ENCODE measurements around the gene GPALPP1.

DNA sequence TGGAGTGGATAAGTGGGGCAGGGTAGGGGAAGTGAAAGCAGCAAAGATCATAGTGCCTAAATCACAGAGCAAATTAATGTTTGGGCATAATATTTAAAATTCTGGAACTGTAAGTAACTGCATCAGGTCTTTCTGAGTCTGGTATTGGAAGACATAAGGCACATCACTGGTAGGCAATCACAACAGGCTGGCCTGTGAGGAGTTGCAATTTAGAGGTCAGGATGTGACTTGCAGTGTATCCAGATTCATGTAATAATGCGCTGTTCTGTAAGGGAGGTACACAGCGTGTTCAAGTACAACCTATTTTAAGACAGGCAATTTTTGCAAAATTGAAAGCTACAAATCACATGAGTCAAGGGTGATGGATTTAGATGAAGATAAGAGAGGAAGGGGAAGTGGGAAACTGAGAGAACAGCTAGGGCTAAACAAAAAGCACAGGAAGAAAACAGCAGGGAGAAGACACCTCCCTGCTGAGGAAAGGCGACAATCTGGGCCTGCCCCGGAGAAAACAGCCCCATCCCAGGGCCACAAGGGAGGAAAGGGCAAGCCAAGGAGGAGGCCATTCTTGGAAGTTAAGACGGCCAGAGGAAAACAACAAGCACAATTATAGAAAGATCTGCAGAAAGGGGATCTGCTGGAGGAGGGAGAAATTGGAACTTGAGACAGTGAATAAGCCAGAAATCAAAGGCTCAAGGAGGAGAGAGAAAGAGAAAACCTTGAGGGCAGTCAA lies 138.2 kb downstream of the LACC1 start:
- PRO-cap, 2 experiments, result no peak in any of the 2 experiments

- PRO-cap, 2 experiments, result no peak in any of the 2 experiments
These were observed 57.3 kb downstream of the SMIM2 start for GRCh38 chr13:44103609-44104330.

GRCh38 chr13:44108206-44109125 lies 52.6 kb downstream of the SMIM2 start:
- PRO-cap, 2 experiments, result peak in 1 of 2 experiments; most common plus-strand start chr13:44108595 (in 1); most common minus-strand start chr13:44108454 (in 1)

GRCh38 chr13:44117348-44117569 lies 43.8 kb downstream of the SMIM2 start:
- PRO-cap, 2 experiments, result no peak in any of the 2 experiments

- PRO-cap, 2 experiments, result no peak in any of the 2 experiments
These were observed 2.9 kb downstream of the SMIM2 start for GRCh38 chr13:44157973-44158837.

DNA sequence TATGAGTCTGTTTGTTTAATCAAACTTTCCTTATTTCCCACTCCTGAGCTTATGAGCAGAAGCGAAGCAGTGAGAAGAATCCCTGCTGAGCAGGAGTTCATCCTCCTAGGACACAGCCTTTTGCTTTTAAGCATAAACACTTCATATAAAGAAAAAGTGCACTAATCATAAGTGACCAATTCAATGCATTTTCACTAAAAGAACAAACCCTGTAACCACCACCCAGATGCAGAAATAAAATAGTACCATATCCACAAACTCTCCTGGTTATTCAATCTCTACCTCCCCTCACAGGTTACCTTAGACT lies 60.9 kb upstream of the SMIM2 start:
- PRO-cap, 2 experiments, result no peak in any of the 2 experiments

DNA sequence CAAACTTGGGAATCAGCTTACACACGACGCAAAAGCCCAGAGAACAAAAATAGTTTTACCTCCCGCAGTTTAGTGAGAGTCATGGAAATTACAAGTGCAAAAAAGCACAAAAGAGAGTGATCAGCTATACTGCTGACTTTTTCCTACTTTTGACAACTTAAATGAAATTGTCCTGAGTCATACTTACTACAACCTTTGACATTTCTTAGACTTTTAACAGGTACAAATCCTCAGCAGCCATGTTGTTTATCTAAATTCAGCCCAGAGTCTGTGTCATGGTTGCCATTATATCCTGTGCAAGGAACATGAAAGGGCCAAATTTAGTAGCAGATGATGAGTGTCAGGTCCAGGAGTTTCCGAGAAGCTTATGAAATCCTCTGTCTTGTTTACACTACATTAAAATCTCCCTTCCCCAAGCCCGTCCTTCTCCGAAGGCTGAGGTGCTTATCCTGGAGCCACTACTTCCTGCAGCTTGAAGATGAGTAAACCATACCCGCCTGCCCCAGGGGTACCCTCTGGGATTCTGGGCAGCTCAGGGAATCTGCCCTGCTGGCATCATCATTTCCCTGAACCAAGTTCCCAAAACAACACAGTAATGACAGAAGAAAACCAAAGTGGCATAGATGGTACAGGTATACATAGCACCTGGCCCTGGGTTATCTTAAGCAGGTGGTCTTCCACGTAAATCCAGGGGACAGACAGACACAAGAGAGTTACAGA lies 102.6 kb upstream of the SERP2 start:
- PRO-cap, 2 experiments, result no peak in any of the 2 experiments

- PRO-cap, 2 experiments, result no peak in any of the 2 experiments
These were observed 41.2 kb upstream of the SERP2 start for GRCh38 chr13:44332328-44332958.

DNA sequence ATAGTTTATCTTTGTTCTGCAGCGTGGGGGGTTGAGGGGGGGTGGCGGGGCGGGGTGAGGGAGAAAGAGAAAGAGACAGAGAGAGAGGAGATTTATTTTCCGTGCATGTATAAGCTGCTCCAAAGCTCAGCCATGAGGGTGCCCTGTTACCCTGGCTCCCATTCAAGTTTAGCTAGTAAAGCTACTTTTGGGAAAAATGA lies 5.4 kb upstream of the SERP2 start:
- PRO-cap, 2 experiments, result peak in 1 of 2 experiments; most common plus-strand start position 95 of the sequence (in 1)

DNA sequence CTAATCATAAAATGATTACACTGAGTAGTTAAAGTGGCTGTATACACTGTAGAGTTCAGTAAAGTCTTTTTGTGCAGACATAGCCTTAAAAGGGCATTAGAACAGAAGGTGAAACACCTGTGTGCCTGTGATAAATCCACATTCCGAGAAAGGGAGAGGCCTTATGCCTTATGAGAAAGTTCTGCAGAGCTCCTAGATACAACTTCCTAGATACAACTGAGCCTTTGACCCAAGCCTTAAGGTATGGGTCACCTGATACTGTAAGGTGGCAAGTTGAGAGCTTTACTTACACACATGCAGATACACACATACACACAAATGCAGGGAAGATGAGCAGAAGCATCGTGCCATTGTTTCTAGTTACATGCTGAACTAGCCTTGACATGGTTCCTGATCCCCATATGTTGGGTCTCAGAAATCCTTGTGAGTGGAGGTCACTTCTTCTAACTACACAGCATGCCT lies 6.3 kb downstream of the SERP2 start:
- PRO-cap, 2 experiments, result peak in 1 of 2 experiments; most common plus-strand start position 263 of the sequence (in 1)

DNA sequence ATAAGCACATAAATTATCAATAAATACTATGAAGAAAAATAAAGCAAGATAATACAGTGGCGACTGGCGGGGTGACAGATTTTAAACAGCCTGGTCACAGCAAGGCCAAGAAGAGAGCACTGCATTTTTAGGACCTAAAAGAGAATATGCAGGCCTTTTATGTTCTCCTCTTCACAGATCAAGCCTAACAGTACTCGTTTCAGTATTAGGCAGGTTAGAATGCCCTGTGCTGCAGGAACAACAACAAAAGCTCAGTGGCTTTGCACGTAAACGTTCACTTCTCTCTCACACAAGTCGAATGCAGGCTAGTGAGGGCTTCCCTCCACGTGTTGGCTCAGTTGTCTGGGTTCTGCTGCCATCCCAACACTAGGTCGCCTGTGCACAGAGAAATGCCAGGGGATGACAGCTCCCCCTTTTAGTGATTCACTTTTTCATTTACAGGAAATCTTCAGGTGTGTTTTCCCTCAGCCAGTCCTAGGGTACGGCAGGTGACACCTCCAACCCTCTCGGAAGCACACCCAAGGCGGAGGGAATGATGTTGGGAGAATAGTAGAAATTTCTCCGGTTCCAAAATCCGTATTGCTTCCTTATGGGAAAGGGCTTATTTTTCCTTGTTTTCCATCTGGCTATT lies 28.7 kb downstream of the SERP2 start:
- PRO-cap, 2 experiments, result no peak in any of the 2 experiments

DNA sequence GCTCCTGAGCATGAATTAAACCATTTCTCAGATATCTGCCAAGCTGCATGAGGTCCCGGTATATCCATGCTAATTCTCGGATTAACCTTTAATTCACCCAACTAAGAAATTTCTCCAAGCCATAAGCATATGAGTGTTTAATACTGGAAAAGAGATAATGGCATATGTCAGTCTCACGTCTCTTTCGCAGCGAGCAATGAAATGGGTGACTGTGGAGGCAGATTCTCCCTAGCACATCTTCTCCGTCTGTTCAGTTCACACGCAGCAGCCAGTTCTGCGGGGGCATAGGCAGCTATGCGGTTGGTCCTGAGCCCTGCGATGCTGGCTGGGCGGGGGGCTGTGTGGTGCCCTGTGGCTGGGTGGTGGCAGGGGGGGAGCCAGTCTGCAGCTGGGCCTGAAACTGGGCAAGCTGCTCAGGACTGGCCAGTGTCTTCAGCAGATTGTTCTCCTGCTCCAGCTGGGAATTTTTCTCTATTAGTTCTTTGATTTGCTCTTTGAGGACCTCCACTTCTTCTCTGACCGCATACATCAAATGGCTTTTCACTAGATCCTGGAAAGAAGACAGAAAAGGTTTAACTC lies 60.8 kb downstream of the SERP2 start:
- PRO-cap, 2 experiments, result no peak in any of the 2 experiments

DNA sequence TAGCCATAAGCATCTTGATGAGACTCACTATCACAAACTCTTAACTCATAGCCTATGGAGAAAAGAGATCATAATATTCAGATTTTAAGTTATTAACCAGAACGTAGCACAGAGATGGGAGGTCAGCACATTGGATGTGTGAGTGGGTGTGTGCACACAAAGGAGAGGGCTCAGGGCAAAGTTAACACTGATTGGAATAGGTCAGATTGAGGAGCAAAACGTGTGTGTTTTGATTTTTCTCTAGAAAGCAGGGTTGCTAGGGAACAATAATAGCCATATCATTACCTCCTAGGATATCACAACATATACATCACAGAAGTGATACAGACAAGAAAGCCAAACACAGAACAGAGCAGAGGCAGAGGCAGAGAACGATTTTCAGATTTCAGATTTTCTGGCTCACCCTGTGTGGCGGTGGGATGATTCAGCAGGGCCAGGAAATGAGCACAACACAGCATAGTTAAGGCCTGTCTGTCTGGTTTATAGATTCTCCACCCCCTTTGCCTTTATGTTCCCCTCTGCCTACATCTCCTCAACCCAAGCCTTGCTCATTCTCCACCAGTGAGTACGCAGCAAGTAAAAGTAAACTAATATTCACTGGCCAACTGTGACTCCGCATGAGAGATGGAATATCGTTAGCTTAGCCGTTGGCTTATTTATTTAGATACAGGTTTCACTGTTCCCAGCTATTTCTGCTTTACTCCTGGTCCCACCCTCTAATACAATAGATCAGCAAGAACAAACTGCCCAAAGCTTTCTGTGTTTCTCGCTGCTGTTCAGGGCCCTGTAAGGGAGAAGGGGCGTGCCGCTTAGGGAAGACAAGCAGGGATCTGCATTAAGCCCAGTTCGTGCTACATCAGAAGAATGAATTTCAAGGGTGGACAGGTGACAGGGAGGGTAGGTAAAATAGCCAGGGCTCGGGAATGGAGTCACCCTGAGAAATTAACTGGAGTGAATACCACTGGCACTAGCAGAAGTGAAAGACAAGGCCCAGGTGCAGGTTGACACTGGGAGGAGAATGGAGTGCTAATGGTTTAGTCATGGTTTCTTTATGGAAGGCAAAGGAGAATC lies 182.7 kb upstream of the TSC22D1 start:
- PRO-cap, 2 experiments, result no peak in any of the 2 experiments

DNA sequence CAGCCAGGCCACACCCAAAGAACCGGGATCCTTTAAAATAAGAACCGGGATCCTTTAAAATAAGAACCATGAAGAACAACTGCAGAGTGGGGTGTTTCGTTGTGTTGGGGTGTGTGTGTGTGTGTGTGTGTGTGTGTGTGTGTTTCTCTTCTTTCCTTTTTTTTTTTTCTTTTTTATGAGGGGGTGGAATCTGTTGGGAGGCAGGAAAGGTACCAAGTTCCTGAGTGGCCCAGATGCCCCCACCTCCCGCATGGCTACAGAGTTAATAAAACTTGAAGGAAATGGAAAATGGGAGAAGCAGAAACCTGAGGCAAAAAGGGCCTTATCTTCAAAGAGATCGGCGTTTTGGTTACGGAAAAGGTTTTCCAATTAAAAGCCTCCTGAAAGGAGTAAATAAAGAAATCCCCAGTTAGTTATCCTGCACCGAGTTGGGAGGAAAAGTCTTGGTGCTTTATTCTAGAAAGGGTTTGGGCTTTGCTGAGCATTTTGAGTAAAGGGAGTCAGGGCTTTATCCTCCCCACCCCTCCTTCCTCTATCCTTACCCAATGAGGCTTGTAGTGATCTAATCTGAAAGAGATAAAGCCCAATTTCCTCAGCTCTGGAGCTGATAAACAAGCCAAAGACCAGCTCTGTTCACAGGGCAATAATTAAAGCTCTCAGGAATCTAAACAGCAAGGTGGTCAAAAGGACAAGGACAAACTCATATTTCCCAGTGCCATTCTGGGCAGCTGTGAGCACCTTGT lies 188.7 kb upstream of the TSC22D1 start:
- PRO-cap, 2 experiments, result peak in 1 of 2 experiments; most common plus-strand start position 280 of the sequence (in 1)

DNA sequence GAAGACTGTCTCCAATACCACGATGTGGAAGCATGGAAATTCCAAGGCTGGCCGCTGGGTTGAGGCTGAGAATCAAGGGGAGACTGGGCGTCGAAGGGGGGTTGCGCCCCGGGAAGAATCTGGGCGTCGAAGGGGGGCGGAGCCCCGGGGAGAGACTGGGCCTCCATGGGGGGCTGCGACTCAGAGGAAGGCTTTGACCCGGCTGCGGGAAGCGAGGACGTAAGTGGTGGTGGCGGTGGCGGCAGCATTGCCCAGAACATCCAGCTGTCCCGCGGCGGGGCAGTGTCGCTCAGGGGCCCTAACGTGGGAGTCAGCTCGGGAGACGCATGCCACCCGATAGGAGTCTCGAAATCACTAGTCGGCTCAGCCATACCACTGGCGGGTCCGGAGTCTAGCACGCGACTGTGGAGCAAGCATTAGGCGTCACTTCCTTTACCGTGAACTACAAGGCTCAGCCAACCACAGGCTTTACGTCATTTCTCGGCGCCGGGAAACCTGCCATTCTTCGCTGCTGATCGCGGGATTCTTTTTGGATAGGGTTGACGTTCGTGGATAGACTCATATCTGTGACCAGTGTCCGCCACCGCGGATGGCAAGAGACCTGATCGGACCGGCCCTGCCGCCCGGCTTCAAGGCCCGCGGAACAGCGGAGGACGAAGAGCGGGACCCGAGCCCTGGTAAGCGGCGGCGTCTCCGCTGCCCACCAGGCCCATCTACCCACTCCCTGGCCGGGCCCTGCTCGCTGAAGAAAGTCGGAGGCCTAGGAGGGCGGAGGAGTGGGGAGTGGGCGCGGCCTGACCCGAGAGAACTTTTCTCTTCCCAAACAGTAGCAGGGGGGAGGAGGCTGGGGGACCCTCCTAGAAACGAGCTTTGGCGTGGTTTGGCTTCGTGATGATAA lies at the start of gene GPALPP1:
GPALPP1 (plus strand) TSS at position 473 of the 898 bp plus-strand sequence.
- PRO-cap, 2 experiments, result peak in 2 of 2 experiments; most common plus-strand start position 511 of the sequence (in 1); most common minus-strand start position 406 of the sequence (in 2)

DNA sequence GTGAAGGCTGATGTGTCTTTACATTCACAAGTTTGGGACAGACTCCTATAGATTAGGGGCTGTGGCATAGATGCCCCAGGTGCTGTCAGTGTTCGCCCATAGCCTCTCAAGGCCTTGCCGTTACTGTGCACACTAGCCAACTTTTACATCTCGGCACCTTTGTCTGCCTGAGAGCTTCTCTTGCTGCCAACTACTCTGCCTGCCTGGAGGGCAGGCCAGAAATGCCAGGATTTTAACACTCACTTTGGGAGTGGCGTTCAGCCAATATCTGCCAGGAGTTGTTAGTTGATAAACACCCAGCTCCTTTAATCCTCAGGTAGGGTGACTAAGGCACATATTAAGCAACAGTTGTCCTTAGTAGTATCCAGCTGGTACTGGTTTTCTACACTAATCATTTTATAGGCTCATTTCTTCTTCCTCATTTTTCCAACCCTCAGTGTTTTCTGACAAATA lies 32.7 kb downstream of the KCTD4 start:
- PRO-cap, 2 experiments, result no peak in any of the 2 experiments

GRCh38 chr13:45334769-45335714 lies 5.9 kb downstream of the TPT1 start:
- PRO-cap, 2 experiments, result no peak in any of the 2 experiments

GRCh38 chr13:45336758-45337470 lies 4.1 kb downstream of the TPT1 start:
- PRO-cap, 2 experiments, result no peak in any of the 2 experiments

- PRO-cap, 2 experiments, result no peak in any of the 2 experiments
These were observed 2.3 kb downstream of the TPT1 start for GRCh38 chr13:45338499-45339216.

- PRO-cap, 2 experiments, result no peak in any of the 2 experiments
These were observed 225 bp downstream of the TPT1 start for GRCh38 chr13:45340868-45341048.

Measured in Colon Carcinoma Metastatic in the Lung (tissue), 2 donors.